Hepatocyte (in vitro differentiated cells and primary cell): ENCODE data around the gene SHISAL2B.

- RAMPAGE, long total RNA = no peak
- RRBS = no CpG with 5 or more reads among the region's 4 CpGs
Measured at GRCh38 chr5:59565292-59566080, 328.0 kb downstream of the PDE4D start.

- RAMPAGE, long total RNA = no peak
- RRBS = no CpG with 5 or more reads among the region's 15 CpGs
Measured at GRCh38 chr5:59587199-59587957, 306.1 kb downstream of the PDE4D start.

GRCh38 chr5:59598464-59598844, 295.1 kb downstream of the PDE4D start:
- RAMPAGE, long total RNA = no peak
- RRBS = no CpG with 5 or more reads among the region's 3 CpGs

GRCh38 chr5:59617131-59617343, 276.5 kb downstream of the PDE4D start:
- RAMPAGE, long total RNA = no peak
- RRBS = no CpG with 5 or more reads among the region's 1 CpG

DNA sequence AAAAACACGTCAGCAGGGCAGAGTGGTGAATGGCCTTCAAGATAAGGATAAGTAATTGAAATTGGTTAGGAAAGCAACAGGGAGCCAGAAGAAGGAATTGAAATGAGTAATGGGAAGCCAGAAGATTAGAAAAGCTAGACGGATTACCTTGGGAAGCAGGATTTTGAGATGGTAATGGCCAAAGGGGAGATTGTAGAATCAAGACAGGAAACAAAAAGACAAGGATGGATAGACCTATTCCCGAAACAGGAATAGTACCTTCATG, 244.2 kb downstream of the PDE4D start:
- RAMPAGE, long total RNA = no peak
- RRBS = no CpG with 5 or more reads among the region's 3 CpGs

DNA sequence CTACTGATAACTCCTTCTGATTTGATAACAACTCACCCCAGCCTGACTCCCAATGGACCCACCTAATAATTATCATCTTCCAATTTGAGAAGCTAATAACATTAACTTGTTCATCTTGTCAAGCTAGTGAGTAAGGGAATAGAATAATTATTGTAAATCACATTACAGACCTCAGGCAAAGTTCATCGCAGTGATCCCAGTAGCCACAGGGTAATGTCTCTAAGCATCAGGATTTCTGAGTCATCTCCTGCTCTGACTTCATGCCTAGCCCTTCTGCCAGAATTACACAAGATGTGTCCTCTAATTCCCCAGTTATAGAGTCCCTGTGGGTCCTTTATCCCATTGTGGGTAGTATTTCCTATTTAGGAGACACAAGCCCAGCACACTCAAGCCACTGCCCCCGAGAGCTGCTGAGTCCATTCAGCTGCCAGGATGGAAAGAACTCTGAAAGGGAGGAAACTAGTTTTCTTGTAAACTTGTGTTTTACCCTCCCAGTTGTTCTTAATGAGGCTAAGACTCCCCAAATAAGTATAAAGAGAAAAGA, 365.6 kb downstream of the DEPDC1B start:
- RAMPAGE, long total RNA = no peak
- RRBS = no CpG with 5 or more reads among the region's 2 CpGs

GRCh38 chr5:60460650-60461115, 239.3 kb downstream of the DEPDC1B start:
- RAMPAGE, long total RNA = no peak
- RRBS = 100% methylated on average over 1 of the region's 3 CpGs

DNA sequence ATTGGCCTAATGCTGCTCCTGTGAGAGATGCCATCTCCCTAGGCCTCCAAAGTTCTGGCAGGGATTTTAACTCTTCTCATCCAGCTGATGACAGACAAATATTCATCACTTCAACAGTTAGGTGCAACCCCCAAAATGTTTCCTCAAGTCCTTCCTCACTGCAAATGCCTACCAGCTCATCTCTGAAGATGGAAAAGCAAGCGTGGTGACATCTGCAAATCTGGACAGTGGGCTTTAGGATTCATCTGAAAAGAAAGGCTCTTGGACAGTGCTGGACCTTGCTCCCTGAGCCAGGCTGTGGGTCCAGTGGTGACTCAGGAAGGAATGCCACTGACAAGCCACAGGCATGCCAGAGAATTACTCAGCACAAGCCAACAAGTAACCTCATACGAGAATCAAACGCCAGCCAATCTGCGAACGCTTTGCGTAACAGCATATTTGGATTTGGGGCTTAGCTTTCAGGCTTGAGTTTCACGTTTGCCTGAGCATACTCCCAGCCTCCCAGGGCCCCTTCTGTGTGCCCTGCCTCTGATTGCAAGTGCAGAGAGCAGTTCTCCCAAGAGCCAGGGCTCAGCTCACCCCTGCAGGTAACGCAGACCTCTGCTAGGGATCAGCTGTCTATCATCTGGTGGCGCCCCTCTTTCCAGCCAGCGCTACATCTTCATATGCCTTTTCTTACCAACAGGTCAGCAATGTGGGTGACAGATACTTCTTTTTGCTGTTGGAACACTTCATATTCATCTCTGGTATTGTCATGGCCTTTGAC, 30.3 kb upstream of the ZSWIM6 start:
- RAMPAGE, long total RNA = no peak
- RRBS = no CpG with 5 or more reads among the region's 10 CpGs

DNA sequence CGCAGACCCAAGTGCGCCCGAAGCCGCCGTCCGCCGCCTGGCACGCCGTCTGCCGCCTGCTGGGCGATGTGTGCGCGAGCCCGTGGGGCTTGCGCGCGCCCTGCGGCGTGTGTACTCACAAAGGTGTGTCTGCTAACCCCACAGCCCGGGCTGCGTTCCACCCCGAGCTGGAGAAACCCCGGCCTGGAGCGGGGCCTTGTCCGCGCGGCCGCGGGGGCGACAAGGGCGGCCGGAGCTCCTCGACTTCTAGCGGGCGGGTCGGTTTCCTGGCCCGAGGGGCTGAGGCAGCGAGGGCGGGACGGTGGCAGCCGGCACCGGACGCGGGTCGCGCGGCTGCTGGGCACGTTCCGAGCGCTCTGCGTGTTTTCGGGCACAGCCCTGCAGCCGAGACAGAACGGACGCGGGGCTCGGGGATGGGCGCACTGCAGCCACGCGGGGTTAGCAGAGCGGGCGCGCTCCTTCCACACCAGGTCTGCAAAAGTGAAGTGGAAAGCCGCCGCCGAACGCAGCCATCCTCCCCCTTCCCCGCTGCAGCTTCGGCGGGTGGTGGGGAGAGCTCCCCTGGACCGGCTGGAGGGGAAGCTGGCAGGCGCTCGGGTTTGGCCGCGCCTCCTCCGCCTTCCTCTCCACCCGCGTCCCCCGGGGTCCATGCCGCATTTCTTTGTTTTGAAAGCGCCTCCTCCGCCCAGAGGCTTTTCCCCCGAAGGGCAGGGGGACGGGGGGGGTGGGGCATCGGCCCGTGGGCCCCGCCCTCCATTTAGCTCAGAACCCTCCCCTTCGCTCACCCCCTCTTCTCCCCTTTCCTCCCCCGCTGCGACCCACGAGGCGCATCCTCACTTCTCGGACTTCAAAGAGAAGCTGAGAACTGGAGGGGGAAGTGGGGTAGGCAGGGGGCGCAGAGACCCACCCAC, 823 bp upstream of the ZSWIM6 start:
- RAMPAGE, long total RNA = no peak
- RRBS = 1% methylated on average over 26 of the region's 94 CpGs

DNA sequence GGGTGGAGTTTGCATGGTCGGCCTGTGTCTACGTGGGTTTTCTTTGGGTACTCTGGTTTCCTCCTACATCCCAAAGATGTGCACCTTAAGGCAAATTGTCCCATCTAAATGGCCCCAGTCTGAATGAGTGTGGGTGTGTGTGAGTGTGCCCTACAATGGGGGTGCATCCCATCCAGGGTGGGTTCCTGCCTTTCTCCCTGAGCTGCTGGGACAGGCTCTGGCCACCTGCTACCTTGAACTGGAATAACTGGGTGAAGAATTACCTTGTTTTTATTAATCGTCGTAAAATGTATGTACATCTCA, 9.0 kb downstream of the ZSWIM6 start:
- RAMPAGE, long total RNA = no peak
- RRBS = no CpG with 5 or more reads among the region's 4 CpGs

DNA sequence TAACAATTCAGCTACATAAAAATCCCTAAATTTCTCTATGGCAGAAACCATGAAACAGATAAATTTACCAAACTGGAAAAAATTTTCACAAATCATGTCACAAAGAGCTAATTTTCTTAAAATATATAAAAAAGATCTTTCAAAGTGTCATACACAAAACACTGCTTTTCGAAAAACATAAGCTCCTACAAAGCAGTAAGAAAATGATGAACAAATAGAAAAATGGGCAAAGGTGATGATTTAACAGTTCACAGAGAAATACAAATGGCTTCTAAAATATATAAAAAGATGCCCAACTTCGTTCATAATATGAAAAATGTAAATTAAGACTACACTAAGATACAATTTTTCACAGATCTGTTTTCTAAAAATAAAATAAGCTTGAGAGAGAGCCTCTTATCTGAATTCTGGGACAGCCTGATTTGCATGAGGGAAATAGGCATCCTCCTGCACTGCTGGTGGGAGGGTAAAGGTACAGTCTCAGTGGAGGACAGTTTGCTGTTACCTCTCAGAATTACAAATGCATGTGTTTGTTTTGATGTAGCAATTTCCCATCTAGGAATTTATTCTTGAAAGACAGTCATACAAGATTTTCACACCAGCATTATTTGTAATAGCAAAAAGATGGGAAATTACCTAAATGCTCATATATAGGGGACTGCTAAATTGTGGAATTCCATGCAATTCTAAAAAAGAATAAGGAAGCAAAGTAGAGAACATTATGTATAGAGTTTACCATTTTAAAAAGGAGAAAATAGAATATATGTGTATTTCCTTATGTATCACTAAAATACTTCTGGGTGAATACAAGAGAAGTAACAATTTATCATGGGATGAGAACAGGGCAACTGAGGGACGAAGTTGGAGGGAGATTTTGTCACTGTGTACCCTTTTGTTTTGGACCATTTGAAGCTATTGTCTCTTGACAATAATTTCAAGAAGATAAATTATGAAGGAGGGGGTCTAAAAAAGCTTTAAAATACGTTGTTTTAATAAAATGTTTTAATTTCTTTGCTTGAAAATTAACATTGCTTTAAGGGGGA, 75.7 kb downstream of the ZSWIM6 start:
- RAMPAGE, long total RNA = no peak
- RRBS = no CpG with 5 or more reads among the region's 4 CpGs

- RAMPAGE, long total RNA = no peak
- RRBS = no CpG with 5 or more reads among the region's 29 CpGs
Measured at GRCh38 chr5:61408487-61409250, 76.6 kb downstream of the ZSWIM6 start.

- RAMPAGE, long total RNA = no peak
- RRBS = no CpG with 5 or more reads among the region's 3 CpGs
Measured at GRCh38 chr5:61438421-61439205, 106.6 kb downstream of the ZSWIM6 start.

- RAMPAGE, long total RNA = no peak
- RRBS = no CpG with 5 or more reads among the region's 3 CpGs
Measured at GRCh38 chr5:61508834-61509479, 176.9 kb downstream of the ZSWIM6 start.

DNA sequence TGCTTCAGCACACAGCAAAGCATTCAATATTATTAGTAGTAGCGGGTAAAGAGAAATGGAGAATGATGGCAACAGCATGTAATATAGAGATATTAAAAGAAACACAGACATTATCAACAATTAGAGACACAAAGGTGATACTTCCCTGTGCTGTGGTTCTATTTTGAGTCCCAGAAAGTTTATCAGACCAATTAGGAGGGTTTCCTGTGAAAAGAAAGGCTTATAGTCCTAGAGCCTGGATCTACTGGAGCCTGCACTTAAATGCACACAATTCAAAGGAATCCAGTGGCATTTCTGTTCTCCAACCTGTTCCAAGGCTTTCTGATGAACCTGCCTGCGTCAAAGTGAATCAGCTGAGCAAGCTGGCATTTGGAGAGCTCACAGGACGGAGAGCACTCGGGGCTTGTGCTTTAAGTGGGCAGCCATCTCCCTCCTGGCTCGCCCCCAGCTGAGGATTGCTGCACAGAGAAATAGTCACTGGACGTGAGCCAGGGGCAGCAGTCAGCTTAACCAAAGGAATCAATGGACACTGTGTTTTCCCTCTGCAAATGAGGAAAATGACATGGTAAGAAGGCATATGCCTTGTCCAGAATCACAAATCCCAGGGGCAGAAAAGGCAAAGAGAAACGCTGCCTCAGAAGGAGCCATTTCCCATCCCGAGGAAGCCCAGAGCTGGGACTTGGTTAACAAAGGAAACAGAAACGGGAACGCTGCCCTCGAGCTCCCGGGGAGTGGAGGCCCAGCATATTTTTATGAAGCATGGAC, 299.3 kb downstream of the ZSWIM6 start:
- RAMPAGE, long total RNA = no peak
- RRBS = 80% methylated on average over 1 of the region's 12 CpGs

DNA sequence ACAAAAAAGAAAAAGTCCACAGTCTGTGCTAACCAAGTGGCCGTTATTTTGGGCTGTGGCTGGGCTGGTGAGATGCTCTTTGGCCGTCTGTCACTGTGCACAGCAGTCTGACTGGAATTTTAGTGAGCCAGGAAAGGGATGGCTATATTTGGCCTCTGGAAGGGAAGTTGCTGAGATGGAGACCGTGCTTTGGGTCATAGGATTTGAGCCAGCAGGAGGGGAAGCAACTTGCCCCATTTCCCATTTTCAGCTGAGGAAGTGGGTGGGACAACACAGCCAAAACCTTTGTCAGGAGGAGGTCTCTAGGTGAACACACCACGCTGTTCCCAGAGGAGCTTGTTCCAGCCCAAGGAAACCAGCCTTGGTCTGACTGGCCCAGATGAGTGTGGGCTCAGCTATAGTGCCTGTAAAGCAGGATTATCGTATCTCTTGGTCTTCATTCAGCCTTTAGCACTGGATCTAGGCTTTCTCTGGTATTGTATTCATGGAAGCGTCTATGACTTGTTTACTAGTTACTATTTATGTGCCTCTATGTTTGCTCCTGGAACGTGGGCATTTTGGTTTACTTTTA, 334.3 kb downstream of the ZSWIM6 start:
- RAMPAGE, long total RNA = no peak
- RRBS = no CpG with 5 or more reads among the region's 7 CpGs

DNA sequence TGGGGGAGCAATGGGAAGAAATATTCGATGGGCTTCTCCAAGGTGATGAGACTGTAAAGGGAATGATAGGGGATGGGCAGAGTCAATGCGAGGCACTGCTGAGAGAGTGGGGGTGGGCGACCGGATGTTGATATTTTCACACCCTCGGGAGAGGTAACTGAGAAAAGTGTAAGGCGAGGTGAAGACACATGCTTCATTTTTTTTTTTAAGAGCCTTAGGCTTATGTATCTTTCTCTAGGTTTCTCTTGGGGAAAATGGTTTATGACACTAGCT, 1.1 kb downstream of the KIF2A start:
- RAMPAGE, long total RNA = no peak
- RRBS = no CpG with 5 or more reads among the region's 6 CpGs

GRCh38 chr5:62432058-62432669, 19.6 kb downstream of the IPO11 start:
- RAMPAGE, long total RNA = no peak
- RRBS = no CpG with 5 or more reads among the region's 6 CpGs

DNA sequence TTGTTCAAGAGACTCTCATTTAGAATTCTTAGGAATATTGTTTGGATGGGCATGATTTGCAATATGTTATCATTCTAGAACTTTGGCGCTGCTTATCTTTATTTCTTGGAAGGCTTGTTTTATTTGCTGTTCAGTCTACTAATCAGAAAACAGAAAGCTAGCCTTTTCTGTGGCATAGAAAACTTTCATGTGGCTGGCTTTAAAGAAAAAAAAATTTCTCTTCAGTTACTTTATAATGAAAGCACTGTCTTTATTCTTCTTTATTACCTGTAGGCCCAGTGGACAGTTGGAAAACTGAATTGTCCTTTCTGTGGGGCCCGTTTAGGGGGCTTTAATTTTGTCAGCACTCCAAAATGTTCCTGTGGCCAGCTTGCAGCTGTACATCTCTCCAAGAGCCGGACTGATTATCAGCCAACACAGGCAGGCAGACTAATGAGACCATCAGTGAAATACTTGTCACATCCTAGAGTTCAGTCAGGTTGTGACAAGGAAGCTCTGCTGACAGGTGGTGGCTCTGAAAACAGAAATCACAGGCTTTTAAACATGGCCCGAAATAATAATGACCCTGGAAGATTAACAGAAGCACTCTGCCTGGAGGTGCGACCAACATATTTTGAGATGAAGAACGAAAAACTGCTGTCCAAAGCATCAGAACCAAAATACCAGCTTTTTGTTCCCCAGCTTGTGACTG, 47.8 kb downstream of the RNF180 start:
- RAMPAGE, long total RNA = no peak
- RRBS = no CpG with 5 or more reads among the region's 6 CpGs

GRCh38 chr5:64690019-64690917, at the start of gene SHISAL2B:
SHISAL2B (plus strand) TSS chr5:64690503.
- RAMPAGE, long total RNA = no peak
- RRBS = 2% methylated on average over 30 of the region's 57 CpGs